Breast epithelium (tissue), 2 donors: ENCODE measurements around a stretch of chr20.

- PRO-cap: no peak
- RAMPAGE, long total RNA, 2 experiments: no peak in any of the 2 experiments
Measured at GRCh38 chr20:63689398-63690683, 6.6 kb upstream of the TNFRSF6B start.

GRCh38 chr20:63691880-63692968 is 4.2 kb upstream of the TNFRSF6B start:
- PRO-cap: no peak
- RAMPAGE, long total RNA, 2 experiments: no peak in any of the 2 experiments

GRCh38 chr20:63752751-63753291 is 13.2 kb downstream of the SLC2A4RG start:
- PRO-cap: no peak
- RAMPAGE, long total RNA, 2 experiments: no peak in any of the 2 experiments

DNA sequence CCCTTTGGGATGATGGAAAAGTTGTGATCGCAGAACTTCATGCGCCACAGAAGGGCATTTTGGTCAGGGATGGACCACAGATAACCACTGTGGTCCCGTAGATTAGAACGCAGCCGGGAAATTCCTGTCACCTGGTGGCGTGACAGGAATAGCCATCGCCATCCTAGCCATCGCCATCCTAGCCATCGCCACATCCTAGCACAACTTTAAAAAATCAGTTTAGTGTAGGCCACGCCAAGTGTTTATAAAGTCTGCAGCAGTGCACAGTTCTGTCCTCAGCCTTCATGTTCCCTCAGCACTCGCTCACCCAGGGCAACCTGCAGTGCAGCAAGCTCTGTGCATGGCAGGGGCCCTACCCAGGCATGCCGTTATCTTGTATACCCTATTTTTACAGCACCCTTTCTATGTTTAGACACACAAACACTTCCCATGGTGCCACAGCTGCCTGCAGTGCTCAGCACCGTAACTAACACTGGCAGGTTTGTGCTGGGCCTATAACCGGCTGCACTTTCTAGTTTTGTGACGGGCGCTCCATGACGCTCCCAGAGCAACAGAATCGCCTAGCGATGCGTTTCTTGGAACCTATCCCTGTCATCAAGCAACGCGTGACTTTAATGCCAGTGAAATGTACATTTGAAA is 43.8 kb downstream of the ZBTB46 start:
- PRO-cap: no peak
- RAMPAGE, long total RNA, 2 experiments: no peak in any of the 2 experiments

GRCh38 chr20:63789899-63791017 is 40.8 kb downstream of the ZBTB46 start:
- PRO-cap: no peak
- RAMPAGE, long total RNA, 2 experiments: no peak in any of the 2 experiments

DNA sequence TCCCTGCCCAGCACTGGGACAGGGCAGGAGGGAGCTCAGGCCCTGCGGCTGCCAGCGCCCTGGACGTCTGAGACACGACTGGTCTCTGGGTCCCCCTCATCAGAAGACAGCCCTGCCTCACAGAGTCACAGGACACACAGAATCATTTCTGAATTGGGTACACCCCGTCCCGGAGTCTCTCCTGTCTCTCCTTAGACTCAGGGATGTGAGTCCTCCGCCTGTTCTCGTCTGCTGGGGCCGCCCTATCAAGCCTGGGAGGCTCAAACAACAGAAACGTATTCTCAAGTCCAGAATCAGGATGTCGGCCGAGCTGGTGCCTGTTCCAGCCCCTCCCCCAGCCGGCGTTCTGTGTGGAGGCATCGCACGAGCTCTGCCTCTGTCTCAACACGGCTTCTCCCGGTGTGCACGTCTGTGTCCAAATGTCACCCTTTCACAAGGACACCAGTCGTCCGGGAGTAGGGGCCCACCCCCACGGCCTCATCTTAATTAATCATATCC is 39.4 kb downstream of the ZBTB46 start:
- PRO-cap: no peak
- RAMPAGE, long total RNA, 2 experiments: no peak in any of the 2 experiments

GRCh38 chr20:63869000-63869524 is 4.0 kb downstream of the TPD52L2 start:
- PRO-cap: no peak
- RAMPAGE, long total RNA, 2 experiments: no peak in any of the 2 experiments

- PRO-cap: no peak
- RAMPAGE, long total RNA, 2 experiments: no peak in any of the 2 experiments
Measured at GRCh38 chr20:63878151-63878761, 13.2 kb downstream of the TPD52L2 start.

DNA sequence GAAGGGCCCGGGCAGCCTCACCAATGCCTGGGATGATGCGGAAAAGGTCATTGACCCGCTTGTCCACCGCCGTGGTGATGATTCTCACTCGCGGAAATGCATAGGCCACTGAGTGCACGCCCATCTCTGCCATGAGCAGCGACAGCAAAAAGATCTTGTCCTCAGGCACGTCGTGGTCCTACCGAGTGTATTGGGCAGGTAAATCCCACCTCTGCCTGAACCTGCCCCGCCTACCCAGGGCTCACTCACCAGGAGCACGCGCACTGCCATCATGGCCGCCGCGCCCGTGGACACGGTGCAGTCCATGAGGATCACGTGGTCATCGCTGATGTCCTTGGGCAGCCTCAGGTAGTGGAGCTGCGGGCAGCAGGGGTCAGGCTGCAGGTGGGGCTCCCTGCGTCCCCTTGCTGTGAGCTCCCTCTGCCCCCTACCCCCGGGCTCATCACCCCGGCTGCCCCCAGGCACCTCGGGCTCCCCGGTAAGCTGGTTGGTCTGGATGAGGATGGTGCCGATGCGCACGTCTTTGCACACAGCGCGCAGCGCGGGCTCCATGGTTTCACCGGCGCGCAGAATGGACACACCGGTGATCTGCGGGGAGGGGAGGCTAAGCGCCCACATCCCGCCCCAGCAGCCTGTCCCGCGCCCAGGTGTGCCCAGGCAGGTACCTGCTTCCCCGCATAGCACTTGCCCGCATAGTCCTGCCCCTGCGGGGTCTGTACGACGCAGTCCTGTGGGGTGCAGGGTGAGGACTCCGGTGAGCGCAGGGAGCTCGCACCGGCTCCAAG is 15.9 kb downstream of the UCKL1 start:
- PRO-cap: no peak
- RAMPAGE, long total RNA, 2 experiments: no peak in any of the 2 experiments

- PRO-cap: bidirectional peak, plus-strand start at chr20:63956592, minus-strand start at chr20:63956391
- RAMPAGE, long total RNA, 2 experiments: no peak in any of the 2 experiments
Measured at GRCh38 chr20:63956553-63957646, 684 bp upstream of the UCKL1 start.

DNA sequence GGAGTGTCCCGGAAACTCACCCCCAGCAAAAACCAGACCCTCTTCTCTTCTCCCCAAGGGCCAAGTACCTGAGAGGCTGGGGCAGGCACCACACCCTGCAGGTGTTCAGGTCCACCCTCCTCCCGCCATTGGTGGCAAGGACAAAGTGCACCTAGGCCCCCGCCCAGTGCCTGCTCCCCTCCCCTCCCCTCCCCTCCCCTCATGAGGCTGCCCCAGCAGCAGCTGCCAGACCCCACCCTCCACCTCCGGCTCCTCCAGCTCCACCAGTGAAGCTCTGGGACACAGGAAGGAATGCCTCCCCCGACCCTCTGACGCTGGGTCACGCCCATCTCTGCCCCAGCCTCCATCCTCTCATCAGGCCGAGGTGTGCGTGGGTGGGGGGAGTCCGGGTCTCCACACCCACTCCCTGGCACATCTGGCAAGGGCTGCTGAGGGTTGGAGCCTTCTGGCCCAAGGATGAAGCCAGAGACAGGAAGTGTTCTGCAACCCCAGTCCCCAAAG is 1.5 kb upstream of the UCKL1 start:
- PRO-cap: no peak
- RAMPAGE, long total RNA, 2 experiments: no peak in any of the 2 experiments

- PRO-cap: no peak
- RAMPAGE, long total RNA, 2 experiments: no peak in any of the 2 experiments
Measured at GRCh38 chr20:64024182-64024734, 11.7 kb upstream of the C20orf204 start.

GRCh38 chr20:64065063-64065872 is 2.3 kb downstream of the TCEA2 start:
- PRO-cap: no peak
- RAMPAGE, long total RNA, 2 experiments: no peak in any of the 2 experiments

GRCh38 chr20:64066719-64067386 is 3.9 kb downstream of the TCEA2 start:
- PRO-cap: no peak
- RAMPAGE, long total RNA, 2 experiments: no peak in any of the 2 experiments

DNA sequence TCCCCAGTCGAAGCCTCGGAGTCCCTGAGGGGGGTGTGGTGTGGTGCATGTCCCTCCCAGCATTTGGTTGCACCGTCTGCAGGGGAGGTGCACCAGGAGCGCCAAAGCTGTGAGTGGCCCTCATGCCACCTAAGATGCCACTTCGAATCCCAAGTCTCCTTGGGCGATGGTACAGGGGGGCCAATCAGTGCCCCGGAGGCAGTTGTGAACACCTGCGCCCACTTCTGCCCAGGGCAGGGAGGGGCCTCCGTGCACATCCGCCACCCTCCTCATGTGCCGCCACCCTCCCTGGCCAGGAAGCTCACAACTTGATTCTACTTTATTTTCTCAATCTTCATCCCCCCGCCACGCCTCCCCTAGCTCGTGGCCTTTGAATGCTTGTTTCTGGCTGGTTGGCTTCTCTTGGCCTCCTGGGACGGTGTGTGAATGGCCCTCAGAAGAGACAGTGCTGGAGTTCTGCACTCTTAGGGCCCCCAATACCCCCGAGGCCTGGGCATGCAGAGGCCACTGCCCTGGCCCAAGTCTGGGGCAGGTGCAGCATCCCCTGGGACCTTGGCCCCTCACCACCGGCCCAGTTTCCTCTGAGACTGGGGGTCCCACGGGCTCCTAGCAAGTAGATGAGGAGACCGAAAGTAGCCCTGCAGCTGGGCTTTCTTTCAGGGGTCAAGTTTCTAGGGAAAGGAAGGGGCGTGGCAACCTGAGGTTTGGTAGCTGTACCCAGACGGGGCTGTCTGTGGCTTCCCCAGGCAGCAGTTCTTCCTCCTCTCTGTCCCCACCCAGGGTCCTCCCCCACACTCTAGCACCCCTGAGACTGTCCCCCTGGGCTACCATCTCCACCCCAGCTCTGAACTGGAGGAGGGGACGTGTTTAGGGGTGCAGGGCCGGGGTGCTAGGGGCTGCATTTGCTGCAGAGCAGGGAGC is 1.4 kb downstream of the RGS19 start:
- PRO-cap: no peak
- RAMPAGE, long total RNA, 2 experiments: no peak in any of the 2 experiments

DNA sequence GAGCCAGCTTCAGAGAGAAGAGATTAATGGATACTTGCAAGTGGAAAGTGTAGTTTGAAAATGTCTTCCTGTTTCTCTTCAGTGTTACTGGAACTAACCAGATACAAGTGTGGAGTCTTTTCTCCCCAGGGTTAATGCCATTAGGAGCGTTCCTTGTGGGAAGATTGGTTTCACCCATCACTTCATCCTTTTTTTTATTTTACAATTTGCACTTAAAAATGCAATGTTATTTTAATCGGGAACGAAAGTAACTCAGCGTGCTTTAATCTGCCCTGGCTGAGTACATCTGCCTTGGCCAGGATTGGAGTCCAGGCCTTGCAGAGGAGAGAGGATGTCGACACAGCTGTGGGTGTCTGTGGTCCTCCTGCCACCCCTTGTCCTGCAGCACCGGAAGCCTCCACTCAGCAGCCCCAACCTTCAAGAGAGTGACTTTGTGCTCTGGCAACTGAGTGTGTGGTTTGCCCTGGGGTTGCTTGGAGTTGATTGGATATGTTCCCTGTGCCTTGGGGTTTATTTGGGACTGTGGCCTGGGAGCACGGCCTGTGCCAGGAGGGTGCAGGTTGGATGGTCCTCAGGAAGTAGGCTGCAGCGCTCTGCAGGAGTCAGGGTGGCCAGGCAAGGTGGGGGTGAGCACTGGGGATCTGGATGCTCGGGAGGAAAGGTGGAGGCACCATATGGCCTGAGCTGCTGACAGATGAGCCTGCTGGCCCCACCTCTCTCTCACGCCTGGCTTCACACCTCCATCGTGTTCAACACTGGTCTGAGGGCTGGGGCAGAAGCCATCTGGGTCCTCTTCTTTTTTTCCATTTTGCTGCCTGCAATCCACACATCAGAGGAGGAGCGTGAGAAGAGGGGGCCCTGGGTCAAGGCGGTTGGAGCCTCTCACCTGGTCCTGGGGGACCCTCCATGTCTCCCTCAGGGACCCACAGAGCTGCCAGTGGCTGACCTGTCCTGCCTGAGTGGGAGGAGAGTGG is 4.3 kb downstream of the MYT1 start:
- PRO-cap: no peak
- RAMPAGE, long total RNA, 2 experiments: no peak in any of the 2 experiments

DNA sequence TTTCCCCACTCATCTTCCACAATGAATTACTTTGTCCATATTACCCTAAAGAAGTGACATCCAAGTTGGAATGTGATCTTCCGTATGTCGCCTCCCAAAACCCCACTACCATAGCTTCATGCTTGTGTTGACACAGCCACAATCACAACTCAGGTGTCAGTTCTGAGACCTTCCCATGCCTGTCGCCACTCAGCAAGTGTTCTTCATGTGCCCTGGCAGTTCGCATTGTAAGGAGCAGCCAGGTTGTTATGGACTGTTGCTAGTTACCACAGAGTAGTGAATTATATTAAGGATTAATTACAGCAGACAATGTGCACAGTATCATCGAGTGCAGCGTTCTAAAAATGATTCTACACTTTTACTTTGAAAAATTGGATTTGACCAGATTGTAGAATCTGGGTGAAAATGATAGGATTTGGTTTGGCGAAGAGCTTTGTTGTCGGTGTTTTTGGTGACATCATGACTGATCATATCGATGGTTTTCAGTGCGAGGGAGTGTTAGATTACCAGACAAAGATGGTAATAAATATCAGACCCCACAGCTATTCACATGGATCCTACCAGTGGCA is 1.7 kb downstream of the PCMTD2 start:
- PRO-cap: no peak
- RAMPAGE, long total RNA, 2 experiments: no peak in any of the 2 experiments

- PRO-cap: no peak
- RAMPAGE, long total RNA, 2 experiments: no peak in any of the 2 experiments
Measured at GRCh38 chr20:64258727-64259366, 3.3 kb downstream of the PCMTD2 start.